Liver (tissue), 9 donors: ENCODE measurements around the genes SP9, ATP5MC3 and EVX2.

DNA sequence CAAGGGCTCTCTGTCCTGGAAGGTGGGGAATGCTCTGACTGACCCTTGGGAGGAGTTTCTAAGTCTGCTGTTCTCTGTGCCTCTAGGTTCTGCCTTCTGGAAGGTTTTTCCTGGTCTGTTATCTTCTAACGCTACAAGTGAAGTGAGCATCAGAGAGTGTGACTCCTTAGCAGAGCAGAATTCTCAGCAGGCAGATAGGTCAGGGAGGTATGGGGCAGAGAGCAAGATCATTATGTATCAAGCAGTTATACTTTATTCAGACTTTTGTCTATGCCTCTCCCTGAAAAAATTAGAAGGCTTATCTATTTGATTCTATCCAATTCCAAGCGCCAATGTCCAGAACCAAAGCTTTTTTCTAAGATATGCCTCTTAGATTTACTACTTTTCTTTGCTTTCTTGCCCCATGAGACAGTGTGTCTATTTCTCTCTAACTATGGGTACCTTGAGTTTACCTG is 35.5 kb downstream of the SP3 start:
- PRO-cap, 5 experiments, result no peak in any of the 5 experiments
- RAMPAGE, long total RNA, 2 experiments, result no peak in any of the 2 experiments
- RRBS, result no CpG with 5 or more reads among the region's 2 CpGs

- PRO-cap, 5 experiments, result peak in 5 of 5 experiments; most common plus-strand start chr2:173987054 (in 4); most common minus-strand start chr2:173986880 (in 2)
- RAMPAGE, long total RNA, 2 experiments, result no peak in any of the 2 experiments
- RRBS, result no CpG with 5 or more reads among the region's 6 CpGs
Measured at GRCh38 chr2:173986377-173987301, 21.5 kb upstream of the SP3 start.

GRCh38 chr2:174023595-174024663 is 58.8 kb upstream of the SP3 start:
- PRO-cap, 5 experiments, result peak in 2 of 5 experiments; most common plus-strand start chr2:174024415 (in 1); most common minus-strand start chr2:174024162 (in 2)
- RAMPAGE, long total RNA, 2 experiments, result no peak in any of the 2 experiments
- RRBS, result no CpG with 5 or more reads among the region's 19 CpGs

GRCh38 chr2:174036048-174036468 is 70.9 kb upstream of the SP3 start:
- PRO-cap, 5 experiments, result no peak in any of the 5 experiments
- RAMPAGE, long total RNA, 2 experiments, result no peak in any of the 2 experiments
- RRBS, result no CpG with 5 or more reads among the region's 8 CpGs

- PRO-cap, 5 experiments, result no peak in any of the 5 experiments
- RAMPAGE, long total RNA, 2 experiments, result no peak in any of the 2 experiments
- RRBS, result no CpG with 5 or more reads among the region's 2 CpGs
Measured at GRCh38 chr2:174120978-174121700, 127.2 kb downstream of the OLA1 start.

DNA sequence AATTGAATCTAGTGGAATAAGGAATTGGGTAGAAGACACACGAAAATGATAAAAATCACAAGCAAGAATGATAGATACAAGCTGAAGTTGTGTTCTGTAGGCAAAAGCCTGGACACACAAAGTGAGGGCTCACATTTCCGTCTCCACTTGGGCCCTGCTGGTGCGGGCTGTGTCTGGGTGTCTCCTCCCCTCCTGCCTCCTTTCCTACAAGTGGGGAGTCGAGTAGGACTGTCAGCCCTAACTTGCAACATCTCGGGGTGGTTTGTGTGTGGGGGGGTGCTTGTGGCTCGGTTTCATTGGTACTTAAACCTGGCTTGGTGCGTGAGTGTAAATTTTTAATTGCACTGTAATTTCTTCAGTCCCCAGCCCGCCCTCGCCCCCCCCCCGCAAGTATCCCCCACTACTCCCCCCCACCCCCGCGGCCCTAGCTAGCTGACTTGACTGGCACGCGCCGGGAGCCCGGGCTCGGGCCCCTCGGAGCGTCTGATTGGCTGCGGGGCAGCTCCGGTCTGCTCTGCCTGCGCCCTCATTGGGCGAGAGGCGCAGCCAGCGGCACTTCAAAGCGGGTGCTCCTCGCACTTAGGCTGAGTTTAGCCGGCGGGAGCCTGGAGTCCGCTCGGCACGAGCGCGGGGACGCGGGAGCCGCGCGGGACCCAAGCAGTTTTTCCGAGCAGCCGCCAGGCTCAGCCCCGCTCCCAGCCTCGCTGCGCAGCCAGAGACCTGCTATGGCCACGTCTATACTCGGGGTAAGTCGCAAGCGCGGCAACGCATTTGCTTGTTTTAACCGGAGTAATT is at the start of gene SP9:
TSS of gene SP9 (plus strand) at position 587 of the 795 bp plus-strand sequence.
- PRO-cap, 5 experiments, result no peak in any of the 5 experiments
- RAMPAGE, long total RNA, 2 experiments, result no peak in any of the 2 experiments
- RRBS, result 14% methylated on average over 11 of the region's 51 CpGs

- PRO-cap, 5 experiments, result peak in 1 of 5 experiments; most common plus-strand start chr2:174336109 (in 1)
- RAMPAGE, long total RNA, 2 experiments, result no peak in any of the 2 experiments
- RRBS, result 10% methylated on average over 20 of the region's 56 CpGs
Measured at GRCh38 chr2:174335590-174336226, 954 bp downstream of the SP9 start.

DNA sequence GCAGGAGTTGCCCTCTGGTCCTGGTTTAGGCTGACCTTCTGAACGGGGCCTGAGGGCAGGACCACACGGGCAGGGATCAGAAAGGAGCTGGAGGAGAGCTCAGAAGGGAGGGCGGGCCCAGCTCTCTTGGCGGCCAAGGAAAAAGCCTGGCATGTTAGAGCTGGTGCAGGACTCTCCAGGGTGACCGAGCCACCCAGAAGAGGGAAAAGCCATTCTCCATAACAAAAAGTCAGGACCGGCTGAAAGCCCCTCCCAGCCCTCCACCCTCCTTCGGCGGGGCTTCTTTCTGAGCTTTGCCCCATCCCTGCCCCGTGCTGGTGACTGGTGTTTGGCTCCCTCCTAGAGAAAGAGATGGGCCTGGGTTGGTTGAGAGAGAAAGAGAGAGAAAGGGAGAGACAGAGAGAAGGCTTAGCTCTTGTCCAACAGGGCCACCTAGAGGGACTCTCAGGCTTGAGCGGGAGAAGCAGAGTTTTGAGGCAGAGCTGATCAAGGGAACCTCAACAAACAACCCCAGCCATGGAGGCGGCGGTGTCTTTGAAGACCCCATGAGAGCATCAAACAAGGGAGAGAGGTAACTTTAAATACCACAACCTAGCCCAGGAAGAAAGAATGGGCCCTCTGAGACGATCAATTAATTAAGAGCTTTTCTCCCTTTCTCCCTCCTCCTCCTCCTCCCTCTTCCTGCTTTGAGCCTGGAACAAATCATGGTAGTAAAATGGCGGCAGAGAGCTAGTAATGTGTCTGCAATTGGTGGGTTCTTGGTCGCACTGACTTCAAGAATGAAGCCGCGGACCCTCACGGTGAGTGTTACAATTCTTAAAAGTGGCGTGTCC is 50.7 kb downstream of the WIPF1 start:
- PRO-cap, 5 experiments, result no peak in any of the 5 experiments
- RAMPAGE, long total RNA, 2 experiments, result no peak in any of the 2 experiments
- RRBS, result no CpG with 5 or more reads among the region's 19 CpGs

- PRO-cap, 5 experiments, result no peak in any of the 5 experiments
- RAMPAGE, long total RNA, 2 experiments, result no peak in any of the 2 experiments
- RRBS, result no CpG with 5 or more reads among the region's 7 CpGs
Measured at GRCh38 chr2:174588674-174589511, 8.7 kb downstream of the WIPF1 start.

DNA sequence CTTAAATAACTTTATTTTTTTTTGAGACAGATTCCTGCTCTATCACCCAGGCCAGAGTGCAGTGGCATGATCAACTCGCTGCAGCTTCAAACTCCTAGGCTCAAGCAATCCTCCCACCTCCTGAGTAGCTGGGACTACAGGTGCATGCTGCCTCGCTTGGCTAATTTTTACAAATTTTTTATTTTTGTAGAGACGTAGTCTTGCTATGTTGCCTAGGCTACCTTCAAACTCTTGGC is 14.2 kb upstream of the WIPF1 start:
- PRO-cap, 5 experiments, result no peak in any of the 5 experiments
- RAMPAGE, long total RNA, 2 experiments, result no peak in any of the 2 experiments
- RRBS, result no CpG with 5 or more reads among the region's 3 CpGs

DNA sequence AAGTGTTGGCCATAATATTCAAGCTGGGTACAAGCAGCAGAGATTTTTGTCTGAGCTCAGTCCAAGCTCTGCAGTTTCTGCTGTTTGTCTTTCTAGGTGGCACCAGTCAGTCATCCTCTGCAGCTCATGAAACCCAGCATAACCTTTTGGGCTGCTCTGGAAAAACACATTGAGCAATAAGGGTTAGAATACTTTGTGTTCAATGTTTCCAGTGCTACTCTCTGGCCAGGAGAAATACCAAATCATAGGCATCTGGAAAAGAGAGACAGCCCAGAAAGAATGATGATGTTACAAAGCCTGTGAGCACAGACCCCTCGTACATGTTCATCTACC is 19.5 kb upstream of the WIPF1 start:
- PRO-cap, 5 experiments, result peak in 1 of 5 experiments; most common minus-strand start position 79 of the sequence (in 1)
- RAMPAGE, long total RNA, 2 experiments, result no peak in any of the 2 experiments
- RRBS, result no CpG with 5 or more reads among the region's 1 CpG

DNA sequence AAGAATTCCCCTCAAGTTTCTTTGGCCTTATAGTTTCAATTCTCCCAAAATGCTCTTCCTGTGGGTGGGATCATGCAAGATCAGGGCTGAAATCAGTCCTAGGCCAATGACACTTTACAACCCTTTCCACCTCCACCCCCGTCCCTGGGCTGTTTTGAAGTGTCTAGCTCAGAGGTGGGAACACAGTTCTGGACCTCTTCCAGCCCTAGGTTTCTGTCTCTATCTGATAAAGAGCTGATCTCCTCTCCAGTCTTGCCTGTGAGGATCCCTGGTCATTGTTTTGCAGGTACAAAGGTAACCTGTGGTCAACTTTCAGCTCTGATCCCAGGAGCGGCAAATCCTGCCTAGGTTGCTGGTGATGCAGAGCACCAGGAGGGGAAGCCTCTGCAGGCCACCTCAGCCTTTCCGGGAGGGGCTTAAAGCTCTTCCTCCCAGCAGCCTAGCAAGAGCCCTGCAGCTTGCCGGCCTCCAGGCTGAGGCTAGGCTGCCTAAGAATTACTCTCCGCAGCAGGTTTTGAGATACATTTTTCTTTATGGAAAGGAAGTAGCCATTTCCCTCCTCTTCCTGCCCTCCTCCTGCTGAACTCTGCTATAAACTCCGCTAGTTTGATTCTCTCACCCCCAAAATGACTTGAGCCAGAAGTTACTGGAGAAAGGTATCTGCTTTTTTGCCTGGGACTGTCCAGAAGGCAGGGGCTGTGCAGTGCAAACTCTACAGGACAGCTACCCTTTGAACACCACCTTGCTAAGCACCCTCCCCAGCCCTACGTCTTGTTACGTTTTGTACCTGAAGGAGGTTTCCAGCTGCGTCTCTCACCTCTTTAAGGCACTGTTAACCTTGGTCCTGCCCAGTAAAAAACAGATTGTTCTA is 69.9 kb upstream of the WIPF1 start:
- PRO-cap, 5 experiments, result no peak in any of the 5 experiments
- RAMPAGE, long total RNA, 2 experiments, result no peak in any of the 2 experiments
- RRBS, result 0% methylated on average over 2 of the region's 9 CpGs

GRCh38 chr2:174778160-174779332 is 14.3 kb upstream of the CHRNA1 start:
- PRO-cap, 5 experiments, result no peak in any of the 5 experiments
- RAMPAGE, long total RNA, 2 experiments, result no peak in any of the 2 experiments
- RRBS, result no CpG with 5 or more reads among the region's 17 CpGs

- PRO-cap, 5 experiments, result peak in 5 of 5 experiments; most common plus-strand start chr2:175181762 (in 3); most common minus-strand start chr2:175181709 (in 4)
- RAMPAGE, long total RNA, 2 experiments, result start-site peak on the minus strand in 2 of 2 experiments, at chr2:175181660-175181711 at its widest, 314 to 937 reads per replicate
- RRBS, result 3% methylated on average over 16 of the region's 54 CpGs
Measured at GRCh38 chr2:175181126-175182017, at the start of gene ATP5MC3. Gene ATP5MC3 (minus strand): TSS chr2:175181710.

GRCh38 chr2:175991978-175992509 is 10.0 kb downstream of the LNPK start:
- PRO-cap, 5 experiments, result no peak in any of the 5 experiments
- RAMPAGE, long total RNA, 2 experiments, result no peak in any of the 2 experiments
- RRBS, result no CpG with 5 or more reads among the region's 1 CpG

DNA sequence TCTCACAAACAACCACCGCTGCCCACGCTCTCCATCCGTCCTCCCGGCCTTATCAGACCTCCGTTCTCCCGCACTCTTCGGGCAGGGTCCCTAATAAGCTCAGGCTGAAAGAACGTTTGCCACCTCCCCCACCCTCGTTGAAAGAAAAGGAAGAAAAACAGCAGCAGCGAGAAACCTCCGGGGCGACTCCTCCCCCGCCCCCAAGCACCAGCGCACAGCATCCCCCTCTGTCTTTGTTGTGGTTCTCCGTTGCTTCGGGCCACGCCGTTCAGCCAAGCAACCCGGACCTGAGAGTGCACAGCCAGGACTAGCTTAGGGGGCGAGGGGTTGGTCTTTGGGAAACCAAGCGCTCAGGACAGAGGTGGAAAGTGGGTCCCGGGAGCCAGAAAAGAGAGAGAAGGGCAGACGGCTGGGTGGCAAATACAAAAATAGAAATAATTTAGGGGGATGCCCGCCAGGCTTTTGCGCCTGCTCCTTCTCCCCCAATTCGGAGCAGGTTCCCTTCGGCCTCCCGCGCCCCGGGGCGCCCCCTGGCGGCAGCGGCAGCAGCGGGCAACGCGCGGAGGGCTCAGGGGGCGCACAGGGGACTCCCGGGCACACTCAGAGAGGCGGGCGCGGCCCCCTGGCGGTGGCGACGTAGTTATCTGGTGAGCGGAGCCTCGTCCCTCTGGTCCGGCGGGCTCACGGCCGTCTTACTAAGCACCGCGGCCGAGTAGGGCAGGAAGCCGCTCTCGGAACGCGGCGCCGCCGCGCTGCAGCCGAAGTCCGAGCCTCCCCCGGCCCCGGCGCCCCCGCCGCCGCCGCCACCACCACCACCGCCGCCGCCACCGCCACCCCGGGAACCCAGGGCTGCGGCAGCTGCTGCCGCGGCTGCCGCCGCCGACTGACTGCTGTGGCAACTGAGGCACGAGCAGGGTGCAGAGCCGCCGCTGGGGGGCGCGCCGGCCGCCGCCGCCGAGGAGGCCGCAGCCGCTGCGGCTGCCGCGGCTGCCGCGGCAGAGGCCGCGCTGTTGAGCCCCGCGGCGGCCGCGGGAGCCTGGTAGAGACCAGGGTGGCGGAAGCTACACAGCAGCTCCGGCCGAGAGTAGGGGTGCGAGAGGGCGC is 3.9 kb downstream of the EVX2 start:
- PRO-cap, 5 experiments, result no peak in any of the 5 experiments
- RAMPAGE, long total RNA, 2 experiments, result no peak in any of the 2 experiments
- RRBS, result 7% methylated on average over 49 of the region's 111 CpGs

DNA sequence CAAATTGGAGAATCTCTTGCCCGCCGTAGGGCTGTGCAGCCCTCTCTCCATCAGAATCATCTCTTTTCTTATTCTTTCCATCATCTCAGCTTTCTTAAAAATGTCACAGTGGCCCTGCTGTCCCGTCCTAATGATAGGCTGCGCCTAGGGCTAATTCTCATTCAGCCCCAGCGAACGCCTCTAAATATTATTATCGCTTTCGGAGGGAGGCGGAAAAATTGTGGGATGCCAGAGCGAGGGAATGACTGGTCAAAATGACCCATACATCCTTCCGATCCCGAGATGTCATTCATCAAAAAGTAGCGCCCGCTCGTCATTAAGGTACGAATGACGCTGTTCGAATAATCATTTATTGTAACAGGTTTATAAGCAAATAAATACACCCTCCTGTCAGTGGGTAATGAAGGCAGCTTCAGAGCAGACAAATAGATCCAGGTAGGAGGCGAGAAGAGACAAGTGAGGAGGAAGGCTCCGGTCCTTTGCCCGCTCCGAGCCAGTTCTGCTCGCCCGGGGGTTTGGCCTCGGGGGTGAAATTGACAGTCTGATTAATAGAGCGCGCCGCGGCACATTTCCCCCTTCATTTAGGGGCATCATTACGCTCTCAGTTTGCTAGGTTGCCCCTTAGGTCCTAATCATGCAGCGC is at the start of gene EVX2:
TSS of gene EVX2 (minus strand) at position 270 of the 643 bp plus-strand sequence.
- PRO-cap, 5 experiments, result no peak in any of the 5 experiments
- RAMPAGE, long total RNA, 2 experiments, result no peak in any of the 2 experiments
- RRBS, result no CpG with 5 or more reads among the region's 31 CpGs

- PRO-cap, 5 experiments, result no peak in any of the 5 experiments
- RAMPAGE, long total RNA, 2 experiments, result no peak in any of the 2 experiments
- RRBS, result 2% methylated on average over 7 of the region's 65 CpGs
Measured at GRCh38 chr2:176177576-176178564, 10.6 kb upstream of the HOXD1 start.

DNA sequence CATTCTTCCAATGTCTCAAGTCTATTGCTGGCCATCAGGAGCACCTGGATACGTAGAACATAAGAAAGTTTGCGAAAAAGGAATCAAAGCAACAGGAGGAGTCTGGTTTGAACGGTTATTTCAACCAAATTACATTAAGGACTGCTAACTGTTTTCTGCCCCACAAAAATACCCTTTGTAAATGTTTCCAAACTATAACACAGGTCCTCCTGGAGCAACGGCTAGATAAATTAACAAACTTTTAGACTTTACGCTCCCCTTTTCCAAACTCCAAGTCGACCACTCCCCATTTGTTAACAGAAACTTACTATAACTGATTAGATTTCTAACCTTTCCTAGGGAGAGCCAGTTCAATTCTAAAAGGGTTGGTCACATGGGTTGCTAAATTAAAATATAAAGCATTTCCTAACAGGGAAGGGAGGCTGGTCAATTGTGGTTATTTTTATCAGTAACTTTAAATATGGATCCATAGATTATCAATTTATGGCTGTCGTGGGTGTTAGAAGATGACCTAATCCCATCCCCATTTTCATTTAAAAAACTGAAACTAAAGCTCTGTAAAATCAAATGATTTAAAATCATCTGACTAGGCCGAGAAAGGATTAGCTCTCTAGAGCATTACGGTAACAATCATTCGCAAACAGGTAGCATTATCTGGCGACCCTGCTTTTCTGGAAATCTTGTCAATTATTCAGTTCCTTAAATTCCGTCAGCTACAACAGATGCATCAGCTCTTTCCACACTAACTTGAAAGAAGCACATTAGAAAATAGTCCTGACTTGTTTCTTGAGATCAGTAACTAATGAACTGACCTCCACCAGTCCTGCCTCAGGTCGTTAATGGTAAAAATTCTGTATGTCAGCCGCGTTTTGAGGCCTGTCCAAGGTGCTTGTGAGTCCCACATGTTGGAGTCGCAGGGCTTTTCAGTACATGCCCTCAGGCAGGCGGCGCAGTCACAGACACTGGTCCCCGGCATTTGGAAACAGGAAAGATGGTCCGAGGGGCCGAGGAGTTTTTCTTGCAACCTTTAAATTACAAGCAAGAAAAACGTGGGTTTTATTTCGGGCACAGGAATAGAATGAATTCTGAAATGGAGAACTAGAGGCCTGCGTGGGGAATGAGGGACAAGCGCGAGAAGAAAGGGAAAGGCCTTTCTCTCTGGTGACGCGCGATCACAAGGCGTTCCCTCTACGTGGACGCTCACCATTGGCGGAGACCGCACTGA is 889 bp upstream of the HNRNPA3 start:
- PRO-cap, 5 experiments, result peak in 5 of 5 experiments; most common plus-strand start position 420 of the sequence (in 1); most common minus-strand start position 1,119 of the sequence (in 5)
- RAMPAGE, long total RNA, 2 experiments, result start-site peak on the minus strand in 1 of 2 experiments, centred at position 1,123 of the sequence, 16 reads per replicate
- RRBS, result no CpG with 5 or more reads among the region's 34 CpGs

GRCh38 chr2:177257775-177258868 is 6.4 kb downstream of the NFE2L2 start:
- PRO-cap, 5 experiments, result no peak in any of the 5 experiments
- RAMPAGE, long total RNA, 2 experiments, result no peak in any of the 2 experiments
- RRBS, result no CpG with 5 or more reads among the region's 5 CpGs